Paraaortic lymph node (tissue), 1 donor: ENCODE measurements around the gene SKAP1.

- PRO-cap = no peak
Measured at GRCh38 chr17:47941882-47942316, 528 bp downstream of the PNPO start.

- PRO-cap = bidirectional peak, plus-strand start at chr17:48025392, minus-strand start at chr17:48025070
Measured at GRCh38 chr17:48024894-48025663, 12.5 kb downstream of the COPZ2 start.

- PRO-cap = no peak
Measured at GRCh38 chr17:48046677-48047485, 1.3 kb upstream of the NFE2L1 start.

DNA sequence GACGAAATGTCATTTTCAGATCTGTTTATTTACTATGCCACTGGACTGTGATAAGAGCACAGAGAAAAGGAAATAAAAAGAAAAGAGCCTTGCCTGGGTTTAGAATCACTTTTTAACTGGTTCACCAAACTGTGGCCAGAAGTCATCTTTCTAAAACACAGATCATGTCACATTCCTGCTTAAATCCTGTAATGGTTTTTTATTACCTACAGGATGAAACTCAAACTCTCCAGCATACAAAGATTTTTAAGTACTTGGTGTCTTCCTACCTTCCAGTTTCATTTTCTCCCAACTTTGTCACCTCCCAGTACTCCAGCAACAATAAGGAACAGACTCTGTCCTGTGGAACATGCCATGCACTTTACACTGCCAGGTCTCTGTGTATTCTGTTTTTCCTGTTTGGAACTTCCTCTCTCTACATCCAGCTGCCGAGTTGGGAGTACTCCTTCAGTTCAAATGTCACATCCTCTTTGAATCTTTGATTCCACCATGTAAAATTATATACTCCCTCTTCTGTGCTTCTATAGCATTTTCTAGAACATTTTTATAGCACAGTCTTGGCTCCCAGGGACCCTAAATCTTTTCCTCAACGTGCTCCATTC lies 91.6 kb downstream of the SNX11 start:
- PRO-cap = no peak

DNA sequence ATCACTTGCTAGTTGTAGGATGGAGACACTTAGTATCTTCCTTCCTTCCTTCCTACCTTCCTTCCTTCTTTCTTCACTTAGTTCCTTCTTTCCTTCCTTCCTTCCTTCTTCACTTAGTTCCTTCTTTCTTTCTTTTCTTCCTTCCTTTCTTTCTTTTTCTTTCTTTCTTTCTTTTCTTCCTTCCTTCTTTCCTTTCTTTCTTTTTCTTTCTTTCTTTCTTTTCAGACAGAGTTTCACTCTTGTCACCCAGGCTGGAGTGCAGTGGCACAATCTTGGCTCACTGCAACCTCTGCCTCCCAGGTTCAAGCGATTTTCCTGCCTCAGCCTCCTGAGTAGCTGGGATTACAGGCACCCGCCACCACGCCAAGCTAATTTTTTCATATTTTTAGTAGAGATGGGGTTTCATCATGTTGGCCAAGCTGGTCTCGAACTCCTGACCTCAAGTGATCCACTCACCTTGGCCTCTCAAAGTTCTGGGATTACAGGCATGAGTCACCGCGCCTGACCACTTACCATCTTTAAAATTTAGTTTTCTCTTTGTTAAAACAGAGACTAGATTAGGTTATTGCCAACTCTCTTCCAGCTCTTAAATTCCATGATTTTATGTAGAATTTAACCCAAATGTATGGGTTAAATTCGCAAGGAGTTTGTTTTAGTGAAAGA lies 91.9 kb downstream of the SKAP1 start:
- PRO-cap = no peak

- PRO-cap = bidirectional peak, plus-strand start at chr17:48430366, minus-strand start at chr17:48430212
Measured at GRCh38 chr17:48429852-48430417, at the start of gene SKAP1. SKAP1 (minus strand) TSS chr17:48430214.

GRCh38 chr17:48492481-48493195 lies 38.2 kb downstream of the HOXB1 start:
- PRO-cap = no peak

DNA sequence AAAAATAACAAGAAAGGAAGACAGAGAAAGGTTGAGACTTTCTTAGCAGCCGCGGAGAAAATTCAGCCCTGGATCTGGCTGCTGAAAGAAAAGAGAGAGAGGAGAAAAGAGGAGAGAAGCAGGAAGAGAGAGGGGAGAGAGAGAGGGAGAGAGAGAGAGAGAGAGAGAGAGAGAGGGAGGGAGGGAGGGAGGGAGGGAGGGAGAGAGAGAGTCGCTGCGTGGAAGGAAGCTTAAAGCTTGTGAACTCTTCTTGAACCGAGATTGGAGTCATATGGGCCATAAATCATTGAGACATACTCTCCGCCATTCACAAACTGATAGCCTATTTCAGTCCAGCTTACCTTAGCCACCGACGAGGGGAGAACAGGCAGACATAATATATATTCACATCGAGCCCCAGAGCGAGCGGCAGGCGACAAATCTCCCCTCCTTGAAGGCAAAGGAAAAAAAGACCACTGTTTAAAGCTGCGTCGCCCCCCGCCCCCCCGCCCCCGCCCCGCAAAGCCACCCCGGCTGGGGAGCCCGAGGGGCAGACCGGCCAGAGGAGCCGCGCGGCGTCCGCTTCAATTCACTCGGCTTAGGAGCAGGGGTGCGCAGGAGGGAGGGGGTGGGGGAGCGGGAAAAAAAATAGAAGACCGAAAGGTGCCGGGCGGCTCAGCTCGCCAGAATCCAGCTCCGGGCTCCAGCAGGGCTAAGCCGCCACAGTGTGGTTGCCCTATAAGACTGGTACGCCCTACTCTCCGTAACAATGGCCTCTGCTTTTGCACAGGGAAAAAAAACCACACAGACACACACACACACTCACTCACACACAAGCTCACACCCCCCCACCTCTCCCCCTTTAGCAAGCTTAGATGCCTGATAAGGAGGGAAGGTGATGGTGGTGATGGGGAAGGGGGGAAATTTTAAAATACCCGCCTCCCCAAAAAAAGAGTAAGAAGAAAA lies 10.6 kb upstream of the HOXB2 start:
- PRO-cap = no peak

DNA sequence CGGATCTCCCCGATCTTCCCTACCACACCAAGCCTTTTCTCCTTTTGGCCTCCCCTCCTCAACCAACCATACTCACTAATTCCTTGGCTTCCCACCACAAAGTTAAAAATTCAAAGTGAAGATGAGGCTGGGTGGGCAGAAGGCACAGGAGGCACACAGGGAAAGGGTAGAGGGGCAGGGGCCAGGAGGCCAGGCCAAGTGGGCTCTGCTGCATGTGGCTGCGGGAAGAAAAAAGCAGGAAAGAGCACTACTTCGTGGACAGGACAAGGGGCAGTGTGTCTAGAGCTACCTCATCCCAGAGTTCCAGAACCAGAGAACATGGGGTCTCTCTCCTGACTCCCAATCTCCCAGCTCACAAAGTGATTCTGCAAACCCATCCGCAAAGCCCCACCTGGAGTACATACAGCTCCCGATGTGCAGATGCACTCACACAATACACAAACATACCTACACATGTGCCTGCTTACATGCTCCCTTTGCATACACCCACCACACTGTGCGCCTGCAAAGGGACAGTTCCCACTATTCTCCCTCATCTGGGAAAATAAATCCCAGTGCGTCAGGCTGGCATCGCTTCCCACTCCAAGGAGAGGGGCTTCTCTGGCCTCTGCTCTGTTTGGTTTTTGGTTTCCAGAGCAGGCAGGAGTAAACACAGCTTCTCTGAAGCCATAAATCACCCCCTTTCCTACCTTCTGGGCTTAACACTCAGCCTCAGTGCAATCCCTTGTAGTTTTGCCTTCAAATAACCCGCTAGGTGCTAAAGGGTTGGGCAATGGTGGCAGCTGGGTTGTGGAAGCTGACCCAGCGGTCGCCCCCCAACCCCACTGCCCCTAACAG lies 14.9 kb downstream of the HOXB4 start:
- PRO-cap = no peak

DNA sequence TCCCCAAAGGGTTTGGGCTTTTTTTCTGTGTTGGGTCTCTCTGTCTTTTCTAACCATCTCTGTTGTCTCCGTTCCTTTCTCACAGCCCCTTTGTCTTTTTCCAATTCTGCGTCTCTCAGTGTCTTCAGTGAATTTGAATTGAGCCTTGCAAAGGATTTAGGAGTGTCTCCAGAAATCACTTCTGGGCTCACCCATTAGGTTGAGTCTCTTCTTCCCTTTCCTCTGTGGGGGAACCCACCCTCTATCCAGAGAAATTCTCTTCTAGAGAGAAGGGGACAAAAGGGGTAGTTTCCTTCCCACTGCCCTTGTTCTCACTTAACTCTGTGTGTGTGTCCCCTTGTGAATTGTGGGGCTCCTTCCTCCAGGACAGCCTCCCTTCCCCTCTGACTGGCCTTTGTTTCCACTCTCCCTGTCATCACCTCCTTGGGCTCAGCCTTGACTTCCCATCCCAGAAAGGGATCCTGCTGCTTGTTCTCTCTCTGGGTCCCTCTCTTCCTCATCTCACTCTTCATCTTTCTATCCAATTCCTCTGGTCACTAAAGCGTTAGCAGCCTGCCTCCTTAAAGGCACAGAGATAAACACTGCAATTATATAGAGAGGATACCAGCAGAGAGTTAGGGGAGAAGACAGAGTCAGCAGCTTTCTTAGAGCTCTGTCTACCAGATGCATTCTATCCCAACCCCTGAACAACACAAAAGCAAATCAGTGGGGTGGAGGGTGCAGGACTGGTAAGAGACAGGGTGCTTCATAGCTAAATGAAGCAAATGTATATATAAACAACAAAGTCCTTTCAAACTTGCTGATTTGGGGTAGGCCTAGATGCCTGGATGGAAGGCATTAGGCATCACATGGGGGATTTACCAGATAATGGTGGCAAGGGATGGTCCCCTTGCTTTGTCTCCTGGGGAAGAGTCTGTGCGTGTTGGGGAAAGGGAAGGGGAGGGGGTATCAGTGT lies 12.4 kb downstream of the HOXB4 start:
- PRO-cap = no peak

DNA sequence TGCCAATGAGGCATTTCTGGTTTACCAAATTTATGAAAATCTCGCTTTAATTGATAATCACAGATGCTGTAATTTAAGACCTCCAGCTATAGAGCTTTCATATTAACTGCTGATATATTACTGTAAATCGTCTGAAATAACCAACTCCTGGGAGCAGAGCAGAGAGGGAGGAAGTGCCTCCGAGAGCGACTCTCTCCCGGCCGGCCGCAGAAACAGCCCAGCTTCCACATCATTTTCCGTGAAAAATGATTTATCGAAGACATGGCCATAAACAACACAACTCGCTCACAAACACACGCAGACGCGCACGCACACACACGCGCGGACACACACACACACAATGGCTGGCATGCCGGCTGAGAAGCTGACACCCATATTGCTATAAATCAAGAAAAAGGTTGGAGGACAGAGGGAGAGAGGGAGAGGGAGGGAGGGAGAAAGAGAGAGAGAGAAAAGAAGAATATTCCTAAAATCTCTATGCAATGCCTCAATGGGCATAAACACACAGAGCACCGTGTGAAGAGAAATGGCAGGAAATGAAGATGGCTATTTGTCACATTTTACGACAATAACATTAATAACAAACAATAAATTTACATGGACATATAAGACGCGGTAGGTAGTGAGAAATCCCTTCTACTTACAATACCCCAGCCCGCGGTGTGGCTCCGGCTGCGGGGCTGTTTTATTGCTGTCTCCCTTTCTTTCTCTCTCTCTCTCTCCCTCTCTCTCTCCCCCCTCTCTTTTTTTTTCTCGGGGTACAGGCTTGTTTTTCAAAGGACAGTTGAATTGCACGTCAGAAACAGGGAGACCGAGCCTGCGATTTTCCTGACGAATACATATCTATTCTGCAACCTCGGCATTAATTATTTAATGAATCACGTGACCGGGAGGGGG lies 9.6 kb downstream of the HOXB4 start:
- PRO-cap = no peak

GRCh38 chr17:48570342-48570560 lies 7.9 kb downstream of the HOXB4 start:
- PRO-cap = no peak

- PRO-cap = no peak
Measured at GRCh38 chr17:48594238-48594597, 639 bp upstream of the HOXB5 start.

DNA sequence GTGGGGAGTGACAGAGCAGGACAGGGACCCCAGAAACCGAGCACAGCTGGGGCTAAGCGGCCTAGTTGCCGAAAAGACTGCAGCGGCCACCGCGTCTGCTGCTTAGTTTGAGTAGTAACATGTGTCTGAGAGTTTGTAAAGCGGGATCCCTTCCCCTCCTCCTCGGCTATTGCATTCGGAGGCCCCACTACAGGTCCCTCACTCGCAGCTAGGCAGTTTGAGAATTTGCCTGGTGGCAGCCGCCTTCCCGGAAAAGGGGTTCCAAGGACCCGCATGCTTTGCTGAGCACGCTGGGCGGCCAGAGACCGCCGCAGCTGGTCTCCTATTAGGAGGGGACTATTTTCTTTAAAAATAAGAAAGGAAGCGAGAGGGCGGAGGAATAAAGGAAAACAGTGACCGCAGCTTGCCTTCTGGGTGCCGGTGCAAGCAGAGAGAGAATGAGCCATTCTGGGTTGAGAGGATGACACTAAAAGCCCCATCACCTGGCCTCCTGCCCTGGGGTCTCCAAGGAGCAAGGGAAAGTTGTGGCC lies 1.1 kb upstream of the HOXB5 start:
- PRO-cap = no peak

- PRO-cap = no peak
Measured at GRCh38 chr17:48596996-48597585, 3.5 kb upstream of the HOXB5 start.

DNA sequence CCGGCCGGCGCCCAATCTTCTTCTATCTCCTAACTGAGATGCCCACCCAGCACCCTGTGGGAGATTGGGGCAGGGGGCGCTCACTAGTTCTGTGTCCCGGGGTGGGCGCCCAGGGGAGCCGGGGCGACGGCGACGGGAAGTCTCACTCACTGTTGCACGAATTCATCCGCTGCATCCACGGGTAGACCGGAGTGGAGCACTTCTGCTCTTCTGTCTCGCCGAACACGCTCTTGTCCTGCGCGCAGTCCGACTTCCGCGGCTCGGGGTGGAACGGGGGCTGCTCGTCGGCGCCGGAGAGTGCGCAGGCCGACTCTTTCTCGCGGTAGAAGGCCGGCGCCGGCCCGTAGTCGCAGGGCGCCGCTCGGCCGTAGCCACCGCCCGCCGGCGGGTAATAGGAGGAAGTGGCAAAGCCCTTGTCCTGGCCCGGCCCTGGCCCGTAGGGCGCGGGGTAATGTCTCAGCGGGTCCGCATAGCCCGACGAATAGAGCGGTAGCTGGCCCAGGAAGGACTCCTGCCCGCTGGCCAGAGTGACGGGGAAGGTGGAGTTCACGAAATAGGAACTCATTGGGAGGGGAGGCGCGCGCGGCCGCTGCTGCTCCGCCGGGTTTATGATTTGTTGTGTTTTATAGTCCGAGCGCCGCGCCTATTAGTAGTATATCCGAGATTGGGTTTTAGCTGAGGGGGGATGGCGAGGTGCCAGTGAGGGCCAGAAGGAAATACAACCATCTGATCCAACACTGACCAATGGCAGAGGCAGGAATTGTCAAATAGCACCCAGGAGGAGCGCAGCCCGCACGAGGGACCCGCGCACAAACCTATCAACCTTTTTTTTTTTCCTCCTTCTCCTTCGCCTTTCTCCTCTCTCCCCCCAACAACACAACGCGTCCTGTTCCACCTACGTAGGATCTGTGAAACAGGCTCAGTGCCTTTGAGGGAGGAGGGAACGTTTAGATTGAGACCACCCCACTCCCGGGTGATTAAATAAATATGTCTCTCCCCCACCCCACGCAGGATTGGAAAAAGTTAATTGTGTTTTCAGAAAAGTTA lies 4.3 kb upstream of the HOXB5 start:
- PRO-cap = no peak

DNA sequence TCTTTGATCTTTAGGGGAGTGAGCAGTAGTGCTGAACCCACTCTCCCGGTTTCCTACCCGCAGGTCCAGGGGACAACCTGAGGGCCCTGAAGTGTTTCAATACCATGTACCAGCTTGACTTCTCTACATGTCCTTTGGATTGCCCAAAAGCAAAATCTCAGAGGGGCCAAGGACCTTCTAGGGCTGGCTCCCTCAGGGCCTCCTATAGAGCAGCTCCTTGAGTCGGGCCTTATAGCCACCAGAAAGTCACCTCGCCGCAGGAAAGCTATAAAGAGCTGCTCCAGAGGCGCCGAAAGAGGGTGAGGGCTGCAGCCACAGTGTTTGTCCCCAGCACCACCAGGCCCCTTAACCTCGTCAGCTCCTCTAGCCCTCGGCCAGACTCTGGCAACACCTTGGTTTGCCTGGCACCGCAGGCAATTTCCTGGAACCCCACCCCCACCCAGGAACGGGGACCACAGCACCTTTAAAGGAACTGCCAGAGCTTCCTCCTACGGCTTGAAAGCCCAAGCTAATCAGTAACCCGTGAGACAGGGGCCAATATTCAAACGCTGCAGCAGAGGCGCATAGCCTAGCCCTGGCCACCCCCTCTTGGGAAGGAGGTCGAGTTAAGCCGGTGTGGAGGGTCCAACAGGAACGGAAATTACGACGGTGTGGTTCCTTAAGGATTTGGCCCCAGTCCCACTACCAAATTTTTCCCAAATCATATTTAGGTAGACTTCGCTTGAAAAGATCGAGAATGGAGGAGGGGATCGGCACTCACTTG lies 3.2 kb downstream of the HOXB6 start:
- PRO-cap = no peak

GRCh38 chr17:48628264-48628568 lies 2.1 kb upstream of the HOXB9 start:
- PRO-cap = no peak

DNA sequence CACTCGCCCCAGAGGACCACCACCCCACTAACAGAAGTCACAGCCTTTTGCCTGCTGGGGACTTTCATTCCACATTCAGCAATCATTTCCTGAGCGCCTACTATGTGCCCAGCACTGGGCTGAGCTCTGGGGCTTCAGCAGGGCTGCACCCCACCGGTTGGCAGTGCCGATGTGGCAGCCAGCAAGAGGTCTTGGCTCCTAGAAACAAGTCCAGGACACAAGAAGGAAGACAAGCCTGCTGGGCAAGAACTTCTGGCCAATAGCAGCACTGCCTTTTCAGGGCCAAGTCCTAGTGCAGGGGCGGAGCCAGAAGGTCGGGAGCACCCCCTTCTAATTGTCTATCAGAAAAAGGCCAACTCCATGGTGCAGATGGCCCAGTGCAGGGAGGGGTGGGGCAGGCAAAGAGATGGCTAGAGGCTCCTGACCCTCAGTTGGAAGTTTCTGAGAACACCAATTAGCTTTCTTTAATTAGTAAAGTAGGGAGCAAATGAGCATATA lies 13.0 kb upstream of the HOXB9 start:
- PRO-cap = no peak

DNA sequence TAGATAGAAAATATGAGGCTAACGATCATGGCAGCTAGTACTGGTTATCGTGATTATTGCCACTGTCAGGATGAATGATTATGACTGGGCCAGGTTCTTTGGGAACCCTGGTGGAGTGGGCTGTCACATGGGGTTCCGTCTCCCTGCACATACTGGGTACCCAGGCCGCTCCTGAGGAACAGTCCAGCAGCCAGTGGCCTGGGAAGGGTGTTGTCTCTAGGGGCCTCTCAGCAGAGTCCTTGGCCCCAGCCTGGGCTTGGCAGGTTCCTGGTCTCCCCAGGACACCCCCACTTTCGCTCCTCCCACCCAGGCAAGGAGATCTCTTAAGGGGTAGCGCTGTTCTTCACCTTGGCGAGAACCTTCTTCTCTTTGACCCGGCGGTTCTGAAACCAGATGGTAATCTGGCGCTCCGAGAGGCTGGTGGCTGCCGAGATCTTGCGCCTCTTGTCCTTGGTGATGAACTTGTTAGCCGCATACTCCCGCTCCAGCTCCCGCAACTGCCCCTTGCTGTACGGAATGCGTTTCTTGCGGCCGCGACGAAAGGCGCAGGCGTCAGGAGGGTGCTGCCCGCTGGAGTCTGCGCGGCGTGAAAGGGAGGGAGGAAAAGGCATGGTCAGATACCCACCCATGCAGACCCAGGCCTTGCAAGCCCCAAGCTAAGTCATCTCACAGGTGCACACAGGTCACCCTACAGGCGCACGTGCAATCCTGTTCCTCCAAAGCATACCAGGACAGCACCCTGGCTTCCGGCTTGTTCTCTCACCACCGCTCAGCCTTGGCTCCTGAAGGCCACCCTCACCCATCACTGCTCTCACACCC lies 1.9 kb downstream of the HOXB13 start:
- PRO-cap = no peak